ENCODE measurements around a stretch of chr12.

GRCh38 chr12:131607418-131607825 is 103.5 kb upstream of the SFSWAP start:
- PRO-cap, result no peak

- PRO-cap, result no peak
These were observed 47.1 kb downstream of the SFSWAP start for GRCh38 chr12:131757865-131758419.

DNA sequence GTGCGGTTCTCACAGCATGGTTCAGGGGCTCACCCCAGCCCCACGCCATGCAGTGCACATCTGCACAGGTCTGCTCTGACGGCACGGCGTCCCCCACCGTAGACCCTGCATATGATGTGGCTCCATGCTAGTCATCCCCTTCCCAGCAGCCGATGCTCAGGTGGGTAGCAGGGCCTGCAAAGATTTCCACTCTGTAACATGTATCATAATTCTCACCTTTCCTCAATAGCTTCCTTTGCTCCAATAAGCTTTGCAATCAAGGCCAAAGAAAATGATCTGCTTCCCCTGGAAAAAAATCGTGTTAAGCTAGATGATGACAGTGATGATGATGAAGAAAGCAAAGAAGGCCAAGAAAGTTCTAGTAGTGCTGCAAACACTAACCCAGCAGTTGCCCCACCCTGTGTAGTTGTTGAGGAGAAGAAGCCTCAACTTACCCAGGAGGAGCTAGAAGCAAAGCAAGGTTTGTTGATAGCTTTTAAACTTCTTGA is 53.4 kb downstream of the SFSWAP start:
- PRO-cap, result no peak

- PRO-cap, result no peak
These were observed 24.3 kb upstream of the MMP17 start for GRCh38 chr12:131803926-131804278.

DNA sequence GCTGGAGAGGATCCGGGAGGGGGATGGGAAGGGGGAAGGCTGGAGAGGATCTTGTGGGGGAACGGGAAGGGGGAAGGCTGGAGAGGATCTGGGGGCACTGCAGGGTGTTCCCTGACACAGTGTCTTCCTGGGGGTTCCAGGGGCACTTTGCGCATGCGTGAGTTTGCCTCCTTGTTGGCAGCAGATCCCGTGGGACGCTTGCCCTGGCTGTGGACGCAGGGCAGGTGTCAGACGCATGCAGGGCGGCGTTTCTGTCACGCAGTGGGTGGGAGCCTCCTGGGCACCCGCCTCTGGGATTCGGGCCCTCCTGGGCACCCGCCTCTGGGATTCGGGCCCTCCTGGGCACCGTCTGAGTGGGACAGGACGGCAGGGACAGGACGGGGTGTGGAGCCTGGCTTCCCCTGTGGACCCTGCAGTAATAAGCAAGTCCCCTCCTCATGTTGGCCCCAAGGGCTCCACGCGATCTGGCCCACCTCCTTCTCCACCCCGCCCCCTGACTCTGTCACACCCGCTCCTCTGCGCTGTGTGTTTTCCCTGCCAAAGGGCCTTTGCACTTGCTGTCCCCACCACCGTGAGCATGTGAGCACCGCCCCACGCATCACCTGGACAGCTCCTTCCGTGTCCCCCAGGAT is 4.2 kb downstream of the MMP17 start:
- PRO-cap, result no peak

- PRO-cap, result no peak
These were observed 6.7 kb upstream of the PUS1 start for GRCh38 chr12:131922322-131922830.

- PRO-cap, result no peak
These were observed 8.3 kb upstream of the EP400 start for GRCh38 chr12:131941371-131941929.

GRCh38 chr12:131989736-131990456 is 40.2 kb downstream of the EP400 start:
- PRO-cap, result no peak

DNA sequence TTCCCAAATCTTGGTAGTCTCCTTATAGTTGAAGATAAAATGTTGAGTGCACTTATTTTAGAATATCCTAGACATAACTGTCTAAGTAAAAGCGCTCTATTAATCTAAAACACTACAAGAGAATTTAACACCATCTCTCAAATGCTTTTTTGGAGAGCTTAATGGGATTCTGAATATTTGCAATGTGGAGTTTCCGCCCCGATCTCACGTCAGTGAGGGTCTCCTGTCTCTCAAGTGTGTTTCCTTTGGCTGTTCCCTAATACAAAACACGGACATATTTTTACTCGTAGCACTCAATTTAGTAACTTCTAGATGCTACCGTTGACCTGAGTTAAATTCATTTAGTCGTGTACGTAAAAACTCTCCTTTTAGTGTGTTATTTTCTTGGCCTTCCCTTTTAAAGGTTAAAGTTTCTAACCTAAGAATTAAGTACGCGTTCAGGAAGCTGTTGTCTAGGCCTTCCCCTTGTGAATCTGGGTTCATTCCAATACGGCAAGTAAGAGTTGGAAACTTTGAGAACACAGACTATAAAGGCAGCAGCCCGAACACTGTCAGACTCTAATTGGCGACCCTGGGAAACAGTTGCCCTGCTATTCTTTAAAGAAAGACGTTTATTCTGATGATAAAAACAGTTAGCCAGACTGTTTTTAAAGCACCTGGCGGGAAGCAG is 64.4 kb downstream of the DDX51 start:
- PRO-cap, result no peak

- PRO-cap, result bidirectional peak, plus-strand start at chr12:132084309, minus-strand start at chr12:132083999
These were observed 60.4 kb downstream of the DDX51 start for GRCh38 chr12:132083577-132084219.

- PRO-cap, result no peak
These were observed 9.8 kb downstream of the DDX51 start for GRCh38 chr12:132134217-132134886.

GRCh38 chr12:132142226-132142623 is 1.9 kb downstream of the DDX51 start:
- PRO-cap, result no peak

DNA sequence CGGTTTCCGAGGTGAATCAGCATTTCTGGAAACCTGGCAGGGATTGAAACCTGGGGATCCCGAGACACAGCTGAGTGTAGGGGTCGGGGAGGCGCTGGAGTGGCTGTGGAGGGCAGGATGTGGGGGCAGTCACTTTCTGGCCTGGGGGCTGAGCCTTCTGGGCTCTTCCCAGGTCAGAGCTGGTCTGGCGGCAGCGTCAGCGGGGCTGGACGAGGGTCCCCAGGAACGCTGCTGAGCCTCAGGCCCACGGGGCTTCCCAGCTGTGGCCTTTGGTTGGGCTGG is 23.7 kb downstream of the NOC4L start:
- PRO-cap, result no peak

GRCh38 chr12:132439410-132439980 is 50.5 kb upstream of the FBRSL1 start:
- PRO-cap, result no peak

DNA sequence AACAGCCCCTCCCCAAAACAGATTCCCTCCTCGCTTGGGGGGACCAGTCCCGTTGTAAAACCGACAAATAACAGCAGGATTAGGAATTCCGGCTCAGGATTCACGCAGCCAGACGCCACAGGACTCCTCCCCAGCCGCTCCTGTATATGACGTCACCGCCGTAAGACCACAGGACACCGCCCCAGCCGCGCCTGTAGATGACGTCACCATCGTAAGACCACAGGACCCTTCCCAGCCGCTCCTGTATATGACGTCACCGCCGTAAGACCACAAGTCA is 44.1 kb upstream of the FBRSL1 start:
- PRO-cap, result no peak

DNA sequence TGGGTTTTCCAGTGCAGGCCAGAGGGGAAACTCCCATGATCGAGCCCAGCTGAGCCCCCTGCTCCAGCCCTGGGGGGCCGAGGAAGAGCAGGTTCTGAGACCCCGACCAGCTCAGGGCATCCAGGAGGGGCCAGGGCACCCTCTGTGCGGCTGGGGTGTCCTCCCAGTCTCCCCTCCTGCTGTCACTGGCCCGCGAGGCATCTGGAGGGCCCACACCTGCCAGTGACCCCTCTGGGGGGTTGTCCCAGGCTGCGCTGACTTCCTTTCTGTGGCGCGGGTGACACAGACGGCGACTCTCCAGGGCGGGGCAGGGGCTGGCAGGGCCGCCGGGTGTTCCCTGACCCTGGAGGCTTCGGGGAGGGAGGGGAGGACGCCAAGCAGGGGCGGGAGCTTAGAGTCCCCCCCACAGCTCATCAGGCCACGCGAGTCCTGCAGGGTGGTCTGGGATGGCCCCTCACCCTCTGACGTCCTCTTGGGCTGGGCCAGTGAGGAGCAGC is 38.8 kb upstream of the FBRSL1 start:
- PRO-cap, result no peak

- PRO-cap, result no peak
These were observed 2.6 kb upstream of the FBRSL1 start for GRCh38 chr12:132487384-132487768.

- PRO-cap, result unidirectional peak, plus-strand start at chr12:132489329
These were observed 868 bp upstream of the FBRSL1 start for GRCh38 chr12:132488992-132489574.

DNA sequence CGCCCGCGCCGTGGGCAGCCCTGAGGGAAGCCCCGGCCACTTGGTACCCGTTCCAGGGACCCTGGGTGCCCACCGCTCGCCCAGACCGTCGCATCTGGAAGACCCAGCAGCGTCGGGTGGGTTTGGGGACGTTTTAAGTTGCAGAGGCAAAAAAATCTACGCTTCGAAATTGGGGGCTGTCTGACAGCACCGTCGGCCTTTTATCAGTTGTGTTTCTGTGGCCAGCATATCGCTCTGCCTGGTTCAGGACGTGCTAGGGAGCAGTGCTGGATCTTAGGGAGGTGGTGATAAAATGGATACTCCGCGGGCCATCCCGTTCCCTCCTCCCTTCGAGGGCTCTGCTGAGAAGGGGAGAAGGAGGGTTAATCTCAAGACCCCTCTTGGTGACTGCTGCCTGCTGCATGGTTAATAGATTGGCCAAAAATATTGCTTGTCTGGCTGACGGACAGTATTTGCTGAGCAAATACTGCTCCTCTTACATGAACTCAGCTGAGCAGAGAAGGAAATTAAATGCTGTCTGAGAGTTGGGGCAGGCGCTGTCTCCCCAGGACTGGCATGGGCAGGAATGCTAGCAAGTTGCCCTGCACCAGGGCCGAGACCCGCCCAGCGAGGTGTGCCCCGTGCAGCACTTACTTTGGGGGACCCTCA is 1.1 kb downstream of the FBRSL1 start:
- PRO-cap, result no peak

DNA sequence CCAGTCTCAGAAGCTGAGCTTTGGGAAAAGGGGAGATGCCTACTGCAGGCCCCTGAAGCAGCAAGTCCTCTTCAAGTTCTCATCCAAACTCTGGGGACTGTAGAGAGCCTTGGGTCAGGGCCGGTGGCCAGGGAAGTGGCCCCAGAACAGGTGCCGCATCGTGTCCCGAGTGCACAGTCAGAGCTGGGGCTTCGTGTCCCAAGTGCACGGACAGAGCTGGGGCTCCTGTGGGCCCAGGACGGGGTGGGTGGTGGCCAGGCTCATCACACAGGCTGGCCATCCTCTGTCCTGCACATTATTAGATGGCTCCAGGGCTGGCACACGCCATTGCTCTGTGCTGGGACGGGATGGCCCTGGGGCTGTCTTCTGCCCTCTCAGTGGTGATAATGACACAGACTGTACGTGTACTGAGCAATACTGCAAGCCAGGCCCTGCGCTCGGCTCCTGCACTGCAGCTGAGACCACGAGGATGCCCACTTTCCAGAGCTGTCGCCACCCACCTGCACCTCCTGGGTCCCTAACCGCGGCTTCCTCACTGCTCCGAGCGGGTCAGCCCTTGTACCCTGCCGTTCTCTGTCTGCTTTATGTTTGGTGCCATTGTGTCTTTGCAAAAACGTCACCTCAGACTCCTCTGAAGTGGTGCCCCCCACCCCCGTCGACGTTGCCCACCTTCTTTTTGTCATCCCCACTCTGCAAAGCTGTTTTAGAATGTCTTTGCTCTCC is 1.9 kb downstream of the FBRSL1 start:
- PRO-cap, result no peak